Hair follicle dermal papilla cell (primary cell): ENCODE data around the genes GPR18 and CLYBL.

DNA sequence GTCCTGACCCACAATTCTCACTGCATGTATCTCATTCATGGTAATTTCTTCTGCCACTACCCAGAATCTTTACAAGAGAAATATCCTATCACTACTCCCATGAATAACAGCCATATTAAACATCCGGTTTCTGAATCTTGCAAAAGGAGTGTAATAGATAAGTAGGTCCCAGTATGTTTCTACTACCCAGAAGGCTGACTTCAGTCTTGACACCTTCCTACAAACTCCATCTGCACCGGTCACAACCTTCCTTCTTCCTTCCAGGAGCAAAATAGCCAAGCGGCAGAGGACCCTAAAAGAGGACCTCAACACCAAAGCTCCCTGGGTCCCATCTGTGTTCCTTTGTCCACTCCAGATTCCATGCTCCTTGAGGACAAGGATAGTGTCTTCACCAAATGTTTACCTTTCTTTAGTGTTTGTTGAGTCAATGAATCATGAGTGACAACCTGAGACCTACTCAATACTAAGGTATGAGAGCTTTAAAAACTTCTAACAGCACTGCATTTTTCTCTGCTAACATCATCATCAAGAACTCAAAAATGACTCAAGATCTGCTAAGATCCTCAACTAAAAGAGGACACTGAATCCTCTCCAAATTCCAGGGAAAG lies 89.1 kb upstream of the DOCK9 start:
- CAGE, long polyA plus RNA = no peak

GRCh38 chr13:99084012-99084758 lies 106.3 kb upstream of the DOCK9 start:
- CAGE, long polyA plus RNA = no peak

GRCh38 chr13:99087579-99088498 lies 110.0 kb upstream of the DOCK9 start:
- CAGE, long polyA plus RNA = no peak

DNA sequence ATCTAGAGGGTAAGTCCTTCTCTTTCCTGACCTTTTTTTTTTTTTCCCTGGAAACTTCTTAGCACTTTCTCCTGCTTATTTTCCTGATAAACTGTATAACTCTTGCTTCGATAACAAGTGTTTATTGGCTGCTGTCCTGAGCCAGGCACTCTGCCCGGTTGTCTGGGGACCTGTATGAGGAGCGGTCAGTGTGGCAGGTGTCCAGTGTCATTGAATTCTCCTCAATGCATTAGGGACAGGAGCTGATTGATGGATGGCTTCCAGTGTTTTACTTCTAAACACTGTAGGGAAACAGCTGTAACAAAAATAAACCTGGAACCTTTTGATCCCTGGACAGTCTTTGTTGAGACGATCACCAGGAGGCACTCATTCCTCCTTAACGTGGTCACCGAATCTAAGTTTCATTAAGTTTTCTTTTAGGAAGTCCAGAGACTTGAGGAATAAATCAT lies 17.8 kb downstream of the UBAC2 start:
- CAGE, long polyA plus RNA = no peak

GRCh38 chr13:99258195-99258769 lies at the start of gene GPR18:
Gene GPR18 (minus strand): TSS chr13:99258379.
- CAGE, long polyA plus RNA = no peak

GRCh38 chr13:99295674-99296239 lies 11.4 kb downstream of the GPR183 start:
- CAGE, long polyA plus RNA = no peak

DNA sequence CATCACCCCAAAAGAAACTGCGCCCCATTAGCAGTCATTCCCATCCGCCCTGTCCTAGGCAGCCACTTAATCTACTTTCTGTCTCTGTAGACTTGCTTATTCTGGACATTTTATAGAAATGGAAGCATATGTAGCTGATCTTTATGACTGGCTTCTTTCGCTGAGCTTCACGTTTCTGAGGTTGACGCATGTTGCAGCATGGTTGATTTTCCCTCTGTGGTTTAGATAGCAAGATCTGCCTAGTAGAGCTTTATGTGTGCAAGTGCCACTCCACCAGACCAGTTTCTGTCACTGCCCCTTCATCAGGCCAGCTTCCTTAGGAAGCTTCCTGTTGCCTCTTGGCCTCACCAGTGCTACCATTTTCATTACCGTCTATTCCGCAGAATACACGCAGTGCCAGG lies 45.1 kb upstream of the GPR183 start:
- CAGE, long polyA plus RNA = no peak

DNA sequence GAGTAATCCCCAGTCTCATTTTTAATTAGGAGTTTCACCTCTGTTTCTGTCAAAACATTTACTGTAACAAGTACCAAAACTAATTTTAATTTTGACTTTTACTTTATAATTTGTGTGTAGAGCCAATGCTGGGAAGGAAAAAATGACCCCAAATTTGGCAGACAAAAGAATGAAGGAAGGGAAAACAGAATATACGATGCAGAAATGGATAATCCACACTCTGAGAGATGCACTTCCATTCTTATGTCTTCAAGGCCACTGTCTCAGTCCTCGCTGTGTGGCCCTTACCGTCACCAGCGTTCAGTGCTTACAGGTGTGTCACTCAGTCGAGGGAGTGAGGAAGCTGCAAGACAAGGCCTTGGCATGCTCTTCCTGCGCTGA lies 47.9 kb upstream of the GPR183 start:
- CAGE, long polyA plus RNA = no peak

GRCh38 chr13:99383922-99384390 lies 76.8 kb upstream of the GPR183 start:
- CAGE, long polyA plus RNA = no peak

DNA sequence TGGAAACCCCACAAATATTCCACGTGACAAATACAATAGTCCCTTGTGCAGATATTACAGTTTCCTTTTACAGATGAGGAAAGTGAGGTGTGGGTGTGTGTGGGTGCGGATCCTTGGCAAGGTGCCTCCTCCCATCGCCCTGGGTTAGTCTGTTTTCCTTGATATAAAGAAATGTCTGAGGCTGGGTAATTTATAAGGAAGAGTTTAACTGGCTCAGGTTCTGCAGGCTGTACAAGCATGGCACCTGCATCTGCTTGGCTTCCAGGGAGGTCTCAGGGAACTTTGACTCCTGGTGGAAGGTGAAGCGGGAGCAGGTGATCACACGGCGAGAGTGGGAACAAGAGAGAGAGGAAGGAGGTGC lies 96.5 kb upstream of the GPR183 start:
- CAGE, long polyA plus RNA = no peak

DNA sequence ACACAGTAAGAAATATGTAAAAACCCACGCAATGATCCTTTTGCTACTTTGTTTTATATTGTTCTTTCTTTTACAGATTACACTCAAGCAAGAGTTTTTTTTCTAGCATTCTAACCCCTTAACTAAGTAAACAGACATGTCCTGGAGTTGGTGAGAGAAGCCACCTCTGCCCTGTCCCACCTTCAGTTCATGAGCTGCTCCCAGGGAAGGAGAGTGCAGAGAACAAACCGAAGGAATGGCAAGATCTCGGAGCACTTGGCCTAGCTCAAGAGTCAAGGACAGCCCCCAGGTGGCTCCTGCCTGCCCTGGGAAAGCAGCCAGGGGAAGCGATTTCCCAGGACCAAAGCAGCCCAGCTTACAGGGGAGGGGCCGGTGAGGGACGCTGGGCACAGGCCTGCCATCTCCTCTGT lies 87.7 kb upstream of the TM9SF2 start:
- CAGE, long polyA plus RNA = no peak

- CAGE, long polyA plus RNA = no peak
These were observed at the start of gene CLYBL for GRCh38 chr13:99606626-99607353. Gene CLYBL (plus strand): TSS chr13:99606690.

- CAGE, long polyA plus RNA = no peak
These were observed 111.7 kb downstream of the CLYBL start for GRCh38 chr13:99718113-99718685.

GRCh38 chr13:99956817-99957545 lies 14.6 kb downstream of the ZIC5 start:
- CAGE, long polyA plus RNA = no peak

DNA sequence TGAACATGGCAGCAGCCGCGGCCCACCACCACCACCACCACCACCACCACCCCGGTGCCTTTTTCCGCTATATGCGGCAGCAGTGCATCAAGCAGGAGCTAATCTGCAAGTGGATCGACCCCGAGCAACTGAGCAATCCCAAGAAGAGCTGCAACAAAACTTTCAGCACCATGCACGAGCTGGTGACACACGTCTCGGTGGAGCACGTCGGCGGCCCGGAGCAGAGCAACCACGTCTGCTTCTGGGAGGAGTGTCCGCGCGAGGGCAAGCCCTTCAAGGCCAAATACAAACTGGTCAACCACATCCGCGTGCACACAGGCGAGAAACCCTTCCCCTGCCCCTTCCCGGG lies 1.1 kb downstream of the ZIC2 start:
- CAGE, long polyA plus RNA = no peak

GRCh38 chr13:100483665-100484545 lies 104.7 kb downstream of the GGACT start:
- CAGE, long polyA plus RNA = no peak

GRCh38 chr13:100502389-100502718 lies 86.2 kb downstream of the GGACT start:
- CAGE, long polyA plus RNA = no peak

- CAGE, long polyA plus RNA = no peak
These were observed 1.3 kb downstream of the TMTC4 start for GRCh38 chr13:100673150-100673753.

- CAGE, long polyA plus RNA = no peak
These were observed 474 bp upstream of the TMTC4 start for GRCh38 chr13:100674984-100675553.

DNA sequence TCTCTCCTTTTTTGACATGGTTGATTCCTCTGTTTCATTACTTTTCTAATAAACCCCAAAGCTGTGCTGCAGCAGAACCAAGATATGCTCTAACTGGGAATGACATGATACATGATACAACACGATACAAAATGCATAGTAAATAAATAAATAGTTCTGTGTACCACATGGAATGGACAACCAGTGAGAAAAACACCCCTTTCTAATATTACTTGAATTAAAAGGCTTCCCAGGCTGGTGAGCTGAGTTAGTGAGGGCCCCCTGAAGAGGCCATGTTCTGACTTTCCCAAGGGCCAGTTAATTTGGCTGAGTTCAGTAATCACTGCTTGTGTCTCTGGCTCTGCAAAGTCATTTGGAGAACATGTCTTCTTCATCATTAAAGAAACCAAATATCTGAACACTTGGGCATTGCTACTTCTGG lies 203.1 kb upstream of the TMTC4 start:
- CAGE, long polyA plus RNA = no peak